Ishikawa (cell line): Measurements from ENCODE around the gene RABGAP1L.

DNA sequence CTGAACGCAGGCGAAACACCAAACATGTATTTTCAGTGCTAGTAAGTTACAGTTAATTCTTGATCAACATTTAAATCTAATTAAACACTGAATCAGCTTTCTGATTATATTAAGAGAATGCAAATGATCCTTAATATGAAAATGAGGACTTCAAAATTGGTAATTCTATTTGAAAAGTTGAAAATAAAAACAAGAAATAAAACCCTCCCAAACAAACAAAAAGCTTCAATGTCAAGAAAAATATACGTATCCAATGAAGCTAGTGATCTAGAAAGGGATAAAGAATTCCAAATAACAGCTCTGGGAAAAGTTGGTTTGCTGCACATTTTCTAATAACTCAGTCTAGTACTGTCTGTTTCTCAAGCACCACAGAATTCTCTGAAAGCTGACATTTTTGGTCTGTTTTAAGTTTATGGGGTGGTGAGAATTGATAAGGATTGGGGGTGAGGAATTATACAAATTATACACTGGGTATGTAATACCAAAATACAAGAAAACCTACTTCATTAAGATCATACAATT, 20.8 kb upstream of the SERPINC1 start:
- RRBS, result no CpG with 5 or more reads among the region's 3 CpGs

GRCh38 chr1:173970286-173970938, 51.7 kb downstream of the RC3H1 start:
- RRBS, result no CpG with 5 or more reads among the region's 3 CpGs

DNA sequence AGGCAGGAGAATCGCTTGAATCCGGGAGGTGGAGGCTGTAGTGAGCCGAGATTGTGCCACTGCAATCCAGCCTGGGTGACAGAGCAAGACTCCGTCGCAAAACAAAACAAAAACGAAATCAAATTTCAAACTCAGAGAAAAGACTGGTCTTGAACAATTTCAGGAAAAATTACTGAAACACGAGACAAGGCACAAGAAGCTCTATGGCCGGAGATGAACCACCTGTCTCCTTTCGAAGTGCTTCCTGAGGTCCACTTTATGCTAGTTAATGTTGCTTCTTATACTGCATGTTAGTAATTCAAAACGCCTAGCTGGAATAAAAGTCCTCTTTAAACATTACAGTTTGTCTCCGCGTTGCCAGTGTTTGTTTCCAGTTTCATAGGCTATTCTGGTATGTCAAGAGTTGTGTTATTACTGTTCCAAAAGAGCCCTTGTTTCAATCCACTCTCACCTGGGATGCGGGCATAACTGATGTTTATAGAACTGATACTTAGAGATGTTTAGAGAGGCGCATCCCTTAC, 1.2 kb downstream of the RC3H1 start:
- RRBS, result no CpG with 5 or more reads among the region's 14 CpGs

DNA sequence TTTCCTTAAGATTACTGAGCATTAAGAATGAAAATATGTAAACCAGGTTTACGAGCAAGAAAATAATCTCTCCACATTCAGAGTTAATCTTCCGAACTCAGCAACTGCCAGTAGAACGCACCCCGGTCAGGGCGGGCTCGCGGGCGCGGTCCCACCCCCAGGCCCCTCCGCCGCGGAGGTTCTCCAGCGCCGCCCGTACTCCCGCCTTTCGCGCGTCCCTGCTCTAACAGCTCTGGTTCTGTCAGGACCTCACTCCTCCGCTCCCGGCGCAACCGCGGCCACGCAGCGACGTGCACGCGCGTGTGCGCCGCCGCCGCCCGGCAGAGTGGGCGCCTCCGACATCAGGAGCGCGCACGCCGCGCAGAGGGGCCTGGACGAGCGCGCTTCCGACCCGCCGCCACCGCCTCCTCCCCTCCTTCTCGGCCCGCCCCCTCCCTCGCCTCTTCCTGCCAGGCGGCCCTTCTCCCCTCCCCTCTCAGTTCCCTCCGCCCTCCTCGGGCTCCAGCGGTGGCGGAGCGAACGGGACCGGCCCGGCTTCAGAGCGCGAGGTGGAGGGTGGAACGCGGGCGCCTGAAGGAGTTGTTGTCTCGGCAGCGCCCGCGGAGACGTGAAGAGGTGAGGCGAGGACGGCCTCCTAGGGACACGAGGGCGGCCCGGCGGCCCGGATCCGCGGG, at the start of gene RABGAP1L:
TSS of gene RABGAP1L (plus strand) at position 478 of the 674 bp plus-strand sequence.
- RRBS, result 2% methylated on average over 25 of the region's 80 CpGs

- RRBS, result no CpG with 5 or more reads among the region's 4 CpGs
These were observed 34.1 kb upstream of the GPR52 start for GRCh38 chr1:174413625-174414059.

GRCh38 chr1:174427833-174428489, 19.8 kb upstream of the GPR52 start:
- RRBS, result no CpG with 5 or more reads among the region's 5 CpGs

DNA sequence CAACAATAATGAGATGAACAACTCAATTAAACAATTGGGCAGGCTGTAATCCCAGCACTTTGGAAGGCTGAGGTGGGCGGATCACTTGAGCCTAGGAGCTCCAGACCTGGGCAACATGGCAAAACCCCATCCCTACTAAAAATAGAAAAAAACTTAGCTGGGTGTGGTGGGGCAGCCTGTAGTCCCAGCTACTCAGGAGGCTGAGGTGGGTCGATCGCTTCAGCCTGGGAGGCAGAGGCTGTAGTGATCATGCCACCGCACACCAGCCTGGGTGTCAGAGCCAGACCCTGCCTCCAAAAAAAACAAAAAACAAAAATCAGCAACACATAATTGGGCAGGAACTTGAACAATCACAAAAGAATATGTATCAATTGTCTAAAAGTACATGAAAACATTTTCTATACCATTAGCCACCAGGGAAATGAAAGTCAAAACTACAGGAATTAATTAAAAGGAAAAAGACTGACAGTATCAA, 232.9 kb downstream of the GPR52 start:
- RRBS, result no CpG with 5 or more reads among the region's 4 CpGs

DNA sequence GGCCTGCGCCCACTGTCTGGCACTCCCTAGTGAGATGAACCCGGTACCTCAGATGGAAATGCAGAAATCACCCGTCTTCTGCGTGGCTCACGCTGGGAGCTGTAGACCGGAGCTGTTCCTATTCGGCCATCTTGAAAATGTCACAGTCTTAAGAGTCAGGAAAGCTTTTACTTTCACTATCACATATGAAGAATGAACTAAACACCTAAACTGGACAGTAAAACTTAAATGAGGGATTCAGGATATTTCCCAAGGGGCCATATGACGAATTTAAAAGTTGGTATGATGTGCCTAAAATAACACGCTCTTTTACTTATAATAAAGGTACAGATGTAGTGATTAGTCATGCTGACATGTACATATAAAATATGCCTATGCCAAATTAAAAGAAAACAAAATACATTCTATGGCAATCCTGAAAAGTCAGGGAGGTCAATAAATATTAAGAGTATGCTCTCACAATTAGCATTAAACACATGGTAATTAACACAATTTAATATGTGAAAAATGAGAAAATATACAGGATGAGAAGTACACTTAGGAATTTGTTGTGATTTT, 150.6 kb upstream of the CACYBP start:
- RRBS, result no CpG with 5 or more reads among the region's 9 CpGs

DNA sequence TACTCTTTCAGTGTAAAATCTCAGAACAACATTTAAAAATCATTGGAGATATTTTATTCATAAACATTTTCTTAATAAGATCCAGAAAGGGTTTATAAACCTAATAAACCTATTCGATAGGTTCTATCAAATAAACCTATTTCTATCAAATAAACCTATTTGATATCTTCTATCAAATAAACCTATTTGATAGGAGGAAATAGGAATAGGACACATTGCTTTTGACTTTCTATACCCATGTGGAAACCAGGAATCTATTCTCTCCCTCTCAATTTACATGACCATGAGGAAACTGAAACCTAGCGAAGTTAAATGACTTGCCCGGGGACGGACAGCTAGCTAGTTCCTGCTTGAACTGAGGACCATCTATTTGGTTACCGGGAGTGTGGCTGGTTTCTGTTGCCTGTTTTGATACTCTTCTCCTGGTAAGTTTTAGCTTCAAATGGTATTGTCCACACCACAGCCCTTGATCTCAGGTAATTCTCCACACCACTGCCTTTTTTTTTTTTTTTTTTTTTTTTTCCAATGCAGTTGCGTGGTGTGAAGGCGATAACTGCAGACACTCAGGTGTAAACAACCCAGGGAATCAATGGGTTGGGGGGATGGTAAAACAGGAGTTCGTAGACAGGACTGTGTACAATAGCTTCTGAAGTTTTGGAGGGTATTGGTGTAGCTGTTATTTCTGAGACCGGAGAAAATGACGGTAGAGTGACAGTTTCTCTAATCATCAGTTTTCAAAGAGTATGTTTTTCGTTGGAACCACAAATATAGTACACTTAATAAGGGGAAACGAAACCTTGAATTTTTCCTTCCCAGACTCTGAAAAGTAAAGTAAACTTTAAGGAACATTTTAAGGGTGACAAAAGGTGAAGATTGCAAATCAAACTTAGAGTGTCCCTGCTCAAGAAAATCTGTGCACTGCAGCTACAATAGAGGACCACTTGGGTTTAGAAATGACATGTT, 125.4 kb upstream of the CACYBP start:
- RRBS, result no CpG with 5 or more reads among the region's 12 CpGs

- RRBS, result no CpG with 5 or more reads among the region's 2 CpGs
These were observed 34.2 kb upstream of the CACYBP start for GRCh38 chr1:174965590-174965932.

DNA sequence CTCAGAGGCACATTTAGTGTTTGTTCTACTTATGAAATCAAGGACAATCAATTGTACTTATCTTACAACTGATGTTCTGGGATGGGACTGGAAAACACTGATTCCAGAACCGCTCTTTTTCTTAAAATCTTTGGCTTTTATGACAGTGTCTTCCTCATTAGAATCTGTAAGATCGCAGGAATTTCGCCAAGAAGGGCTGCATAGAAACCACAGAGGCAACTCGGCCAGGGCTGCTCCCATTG, 20.9 kb upstream of the MRPS14 start:
- RRBS, result no CpG with 5 or more reads among the region's 4 CpGs

DNA sequence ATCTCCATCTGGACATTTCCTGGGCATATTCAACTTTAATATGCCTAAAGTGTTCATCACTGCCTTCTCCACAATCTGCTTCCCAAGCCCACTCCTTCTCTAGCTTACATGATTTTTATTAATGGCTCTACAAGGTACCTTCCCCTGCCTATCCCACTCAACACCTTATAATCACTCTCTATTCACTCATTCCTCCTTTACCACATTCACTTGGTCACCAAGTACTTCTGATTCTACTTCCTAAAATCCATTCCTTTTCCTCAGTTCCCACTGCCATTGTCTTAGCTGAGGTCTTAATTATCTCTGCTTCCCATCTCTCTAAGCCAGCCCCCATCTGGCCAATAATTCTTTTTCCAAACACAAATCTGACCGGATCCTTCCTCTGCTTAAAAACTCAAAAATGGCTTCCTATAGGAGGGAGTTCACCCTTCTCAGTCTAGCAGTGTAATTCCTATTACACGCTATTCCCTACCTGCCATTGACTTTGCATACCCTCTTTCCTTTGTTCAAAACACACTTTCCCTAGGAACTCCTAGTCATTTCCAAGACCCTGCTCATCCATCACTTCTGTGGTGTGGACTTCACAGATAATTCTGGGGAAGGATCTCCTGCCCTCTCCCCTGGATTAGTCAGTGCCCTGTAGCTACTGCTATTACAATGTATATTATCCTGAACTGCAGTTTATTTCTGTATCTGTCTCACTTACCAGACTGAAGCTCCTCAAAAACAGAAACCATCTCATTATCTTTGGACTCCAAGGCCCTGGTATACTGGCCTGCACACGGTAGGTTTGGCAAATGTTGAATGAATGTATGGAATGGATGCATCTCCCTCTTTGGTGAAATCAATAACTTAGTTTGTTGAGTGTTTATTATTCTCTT, 1.9 kb downstream of the KIAA0040 start:
- RRBS, result no CpG with 5 or more reads among the region's 3 CpGs

- RRBS, result no CpG with 5 or more reads among the region's 3 CpGs
These were observed 69.5 kb upstream of the KIAA0040 start for GRCh38 chr1:175262169-175262440.

DNA sequence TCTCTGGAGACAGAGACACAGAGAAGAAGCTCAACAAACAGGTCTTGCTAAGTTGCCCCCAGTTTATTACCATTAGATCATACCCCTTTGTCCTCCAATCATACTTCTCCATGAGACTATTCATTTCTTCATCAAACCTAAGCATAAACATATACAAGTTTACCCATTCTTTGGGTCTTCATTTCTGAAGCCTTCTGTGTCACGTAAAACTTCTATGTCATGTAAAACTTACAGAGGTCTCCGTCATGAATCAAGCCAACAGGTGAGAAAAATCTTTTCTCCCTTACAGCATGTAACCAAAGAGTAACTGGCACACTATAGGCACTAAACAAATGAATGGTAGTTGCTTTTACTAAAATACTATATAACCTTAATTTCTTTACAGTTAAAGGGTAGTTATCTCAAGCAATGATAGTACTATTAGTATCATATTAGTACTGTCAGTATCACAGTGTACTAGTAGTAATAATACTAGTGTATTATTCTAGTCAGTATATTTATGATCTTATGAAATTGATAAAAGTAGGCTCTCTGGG, 226.1 kb upstream of the TNR start:
- RRBS, result no CpG with 5 or more reads among the region's 2 CpGs

GRCh38 chr1:176066731-176067199, 140.3 kb downstream of the COP1 start:
- RRBS, result no CpG with 5 or more reads among the region's 1 CpG

- RRBS, result no CpG with 5 or more reads among the region's 7 CpGs
These were observed 74.9 kb downstream of the COP1 start for GRCh38 chr1:176131911-176132765.

DNA sequence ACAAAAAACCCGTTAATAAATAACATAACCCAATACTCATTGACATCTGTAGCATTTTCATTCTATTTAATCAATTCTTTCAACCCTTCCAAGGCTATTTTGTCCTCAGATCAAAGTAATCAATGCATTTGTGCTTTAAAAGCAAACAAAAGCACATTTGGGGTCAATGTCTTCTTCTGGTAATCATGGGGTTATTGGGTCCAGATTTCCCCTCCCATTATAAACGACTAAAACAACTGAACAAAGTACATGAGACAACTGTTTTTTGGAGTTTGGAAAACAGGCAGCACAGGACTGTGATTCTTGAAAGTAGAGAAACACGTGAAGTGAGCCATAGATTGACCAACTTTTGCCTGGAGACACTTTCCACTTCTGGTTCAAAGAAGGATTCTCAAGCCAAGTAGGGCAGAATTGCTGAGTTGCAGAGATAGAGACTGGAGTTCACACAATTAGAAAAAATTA, 42.2 kb downstream of the PAPPA2 start:
- RRBS, result no CpG with 5 or more reads among the region's 3 CpGs

DNA sequence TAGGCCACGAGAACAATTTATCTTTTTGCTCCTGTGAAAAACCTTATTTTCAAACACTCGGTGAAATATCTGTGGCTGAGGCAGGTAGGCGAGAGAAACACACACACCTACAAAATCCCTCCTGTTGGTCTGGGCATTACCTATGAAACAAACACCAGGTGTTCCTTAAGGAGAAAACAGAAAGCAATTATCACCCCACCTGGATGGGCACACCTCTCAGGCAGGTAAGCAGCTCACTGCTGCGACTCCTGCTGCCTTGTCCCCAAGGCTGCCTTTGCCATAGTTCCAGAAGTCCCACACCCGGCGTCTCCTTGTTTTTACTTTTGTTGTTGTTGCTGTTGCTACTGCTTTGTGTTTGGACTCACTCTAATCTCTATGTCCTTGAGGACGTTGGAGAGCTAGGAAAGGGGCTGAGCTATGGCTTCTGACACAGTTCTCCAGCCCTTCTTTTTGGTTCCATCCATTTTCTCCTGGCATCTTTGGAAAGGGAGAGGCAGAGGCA, 271.0 kb downstream of the ASTN1 start:
- RRBS, result no CpG with 5 or more reads among the region's 7 CpGs

GRCh38 chr1:177256418-177256924, 85.7 kb downstream of the BRINP2 start:
- RRBS, result no CpG with 5 or more reads among the region's 11 CpGs